Measurements from ENCODE around the gene SMPD3.

DNA sequence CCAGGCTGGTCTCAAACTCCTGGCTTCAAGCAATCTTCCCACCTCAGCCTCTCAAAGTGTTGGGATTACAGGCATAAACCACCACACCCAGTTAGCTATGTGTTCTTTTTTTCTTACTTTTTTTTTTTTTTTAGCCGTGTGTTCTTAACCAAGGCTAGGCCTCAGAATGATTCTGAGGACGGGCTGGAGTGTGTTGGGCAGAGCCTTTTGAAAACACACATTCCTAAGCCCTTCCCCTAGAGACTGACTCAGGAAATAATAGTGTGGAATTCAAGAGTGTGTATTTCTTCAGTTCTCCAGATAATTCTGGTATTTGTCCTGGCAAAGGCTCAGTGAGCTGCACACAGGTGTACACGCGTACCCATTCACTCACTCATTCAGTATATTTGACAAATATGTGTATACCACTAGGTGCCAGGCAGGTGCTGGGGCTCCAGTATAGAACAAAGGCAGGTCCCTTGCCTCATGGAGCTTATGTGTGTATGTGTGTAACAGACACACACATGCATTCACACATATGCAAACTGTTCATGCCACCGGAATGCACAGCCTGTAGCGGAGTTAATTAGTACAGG lies 19.4 kb upstream of the NFATC3 start:
- PRO-cap = no peak

GRCh38 chr16:68190779-68191252 lies 45.1 kb downstream of the ESRP2 start:
- PRO-cap = no peak

- PRO-cap = no peak
Measured at GRCh38 chr16:68214089-68214669, 21.7 kb downstream of the ESRP2 start.

DNA sequence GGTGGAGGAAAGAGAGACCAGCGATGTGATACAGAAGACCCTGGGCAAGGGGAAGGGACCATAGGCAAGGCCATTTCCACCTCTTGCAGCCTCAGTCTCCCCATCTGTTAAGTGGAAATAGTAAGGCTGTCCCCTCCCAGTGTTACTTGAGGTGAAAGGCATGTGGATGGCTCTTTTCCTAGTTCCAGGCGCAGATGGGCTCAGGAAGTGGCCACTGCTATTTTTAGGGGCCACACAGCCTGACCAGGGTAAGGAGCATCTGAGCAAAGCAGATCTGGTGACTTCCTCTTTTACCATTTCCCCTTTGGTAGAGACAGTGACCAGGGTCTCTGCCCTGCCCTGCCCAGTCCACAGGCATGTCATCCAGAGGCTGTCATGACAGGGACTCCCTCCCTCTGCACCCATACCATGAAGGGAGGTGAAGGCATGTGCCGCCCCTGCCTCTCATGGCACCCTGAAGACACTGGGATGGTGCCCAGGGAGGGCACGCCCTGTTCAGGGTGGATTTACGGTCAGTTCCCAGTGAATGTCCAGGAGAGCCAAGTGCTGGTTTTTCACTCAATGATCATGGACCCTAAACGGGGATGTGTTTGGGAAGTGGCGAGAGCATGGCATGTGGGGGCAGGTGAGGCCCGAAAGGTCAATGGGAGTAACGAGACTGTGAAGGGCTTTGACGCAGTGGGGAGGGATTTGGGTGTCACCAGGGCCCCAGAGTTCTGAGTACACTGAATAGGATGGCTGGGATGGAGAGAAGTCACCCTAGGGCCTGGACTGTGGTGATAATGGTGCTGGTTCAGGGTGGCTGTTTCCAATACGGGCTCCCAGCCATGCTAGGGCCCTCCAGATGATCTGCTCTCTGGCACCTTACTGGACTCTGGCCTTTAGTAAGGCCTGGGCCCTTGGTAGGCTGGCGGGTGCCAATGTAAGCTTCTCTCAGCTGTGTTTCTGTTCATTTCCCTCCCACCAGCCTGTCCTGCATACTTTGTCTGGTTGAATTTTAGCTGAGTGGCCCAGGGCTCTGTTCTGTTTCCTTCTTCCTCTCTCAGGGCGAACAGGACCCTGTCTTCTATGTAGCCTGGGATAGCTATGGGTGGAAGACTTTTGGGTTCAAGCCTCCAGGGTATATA lies 2.5 kb downstream of the PLA2G15 start:
- PRO-cap = no peak

DNA sequence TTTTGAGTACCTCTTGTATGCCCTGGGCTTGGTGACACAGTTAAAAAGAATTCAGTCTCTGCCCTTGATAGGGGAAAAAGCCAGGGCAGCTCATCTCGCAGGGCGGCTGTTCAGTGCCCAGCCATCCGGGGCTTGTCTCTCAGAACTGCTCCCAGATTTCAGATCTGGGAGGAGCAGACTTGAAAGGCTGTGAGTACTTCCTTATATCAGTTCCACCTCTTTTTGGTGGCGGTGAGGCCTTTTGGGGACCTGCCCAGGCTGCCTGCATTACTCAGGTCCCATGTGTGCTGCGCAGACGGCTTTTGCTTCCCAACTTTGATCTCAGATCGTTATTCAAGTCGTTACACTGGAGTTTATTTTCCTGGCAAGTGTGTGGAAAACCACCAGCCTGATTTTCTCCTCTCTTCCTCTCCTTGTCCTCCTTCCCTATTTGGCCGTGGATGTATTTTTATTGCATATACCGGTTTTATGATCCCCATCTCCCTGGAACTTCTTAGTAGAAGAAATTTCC lies 1.1 kb downstream of the SLC7A6 start:
- PRO-cap = no peak

DNA sequence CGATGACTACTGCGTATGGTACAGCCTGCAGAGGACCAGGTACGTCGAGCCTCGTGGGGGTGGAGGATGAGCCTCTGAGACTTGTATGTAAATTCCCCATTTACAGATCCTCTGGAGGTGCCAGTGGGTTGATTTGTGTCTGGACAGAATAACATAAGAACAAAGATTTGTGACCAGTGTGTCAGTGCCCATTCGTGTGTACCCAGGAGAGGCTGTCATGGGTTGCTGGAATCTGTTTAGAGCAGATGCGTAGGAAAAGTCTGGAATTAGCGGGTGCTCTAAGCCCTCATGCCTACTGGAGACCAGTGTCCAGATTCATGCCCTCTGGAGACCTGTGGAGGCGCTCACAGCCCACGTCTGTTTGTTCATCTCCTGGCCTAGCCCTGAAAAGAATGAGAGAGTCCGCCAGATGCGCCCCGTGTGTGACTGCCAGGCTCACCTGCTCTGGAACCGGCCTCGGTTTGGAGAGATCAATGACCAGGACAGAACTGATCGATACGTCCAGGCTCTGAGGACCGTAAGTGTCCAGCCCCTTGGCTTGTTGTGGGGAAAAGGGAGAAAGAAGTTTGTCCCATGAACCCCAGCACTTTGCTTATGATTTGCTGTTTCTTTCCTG lies 35.1 kb downstream of the PRMT7 start:
- PRO-cap = no peak

DNA sequence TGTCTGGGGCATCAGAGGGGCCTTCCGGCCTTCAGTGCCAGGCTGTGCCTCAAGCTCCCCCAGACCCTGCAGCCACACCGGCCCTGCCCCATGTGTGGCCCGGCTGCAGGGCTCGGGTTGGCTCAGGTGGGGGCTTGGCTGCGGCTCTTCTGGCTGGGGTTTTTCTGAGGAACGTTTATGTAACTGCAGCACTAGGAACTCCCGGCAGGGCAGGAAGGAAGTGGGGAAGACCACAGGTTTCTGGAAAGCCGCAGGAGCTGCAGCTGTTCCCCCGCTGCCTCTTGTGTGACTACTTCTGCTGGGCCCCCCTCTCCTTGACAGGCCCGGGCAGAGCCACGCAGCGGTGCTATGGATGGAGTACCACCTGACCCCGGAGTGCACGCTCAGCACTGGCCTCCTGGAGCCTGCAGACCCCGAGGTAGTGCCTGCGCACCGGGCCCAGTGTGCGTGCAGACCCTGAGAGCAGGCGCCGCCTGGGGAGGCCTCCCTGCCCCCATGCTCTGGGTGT lies 45.6 kb downstream of the PRMT7 start:
- PRO-cap = no peak

- PRO-cap = no peak
Measured at GRCh38 chr16:68357572-68358141, 46.8 kb downstream of the PRMT7 start.

DNA sequence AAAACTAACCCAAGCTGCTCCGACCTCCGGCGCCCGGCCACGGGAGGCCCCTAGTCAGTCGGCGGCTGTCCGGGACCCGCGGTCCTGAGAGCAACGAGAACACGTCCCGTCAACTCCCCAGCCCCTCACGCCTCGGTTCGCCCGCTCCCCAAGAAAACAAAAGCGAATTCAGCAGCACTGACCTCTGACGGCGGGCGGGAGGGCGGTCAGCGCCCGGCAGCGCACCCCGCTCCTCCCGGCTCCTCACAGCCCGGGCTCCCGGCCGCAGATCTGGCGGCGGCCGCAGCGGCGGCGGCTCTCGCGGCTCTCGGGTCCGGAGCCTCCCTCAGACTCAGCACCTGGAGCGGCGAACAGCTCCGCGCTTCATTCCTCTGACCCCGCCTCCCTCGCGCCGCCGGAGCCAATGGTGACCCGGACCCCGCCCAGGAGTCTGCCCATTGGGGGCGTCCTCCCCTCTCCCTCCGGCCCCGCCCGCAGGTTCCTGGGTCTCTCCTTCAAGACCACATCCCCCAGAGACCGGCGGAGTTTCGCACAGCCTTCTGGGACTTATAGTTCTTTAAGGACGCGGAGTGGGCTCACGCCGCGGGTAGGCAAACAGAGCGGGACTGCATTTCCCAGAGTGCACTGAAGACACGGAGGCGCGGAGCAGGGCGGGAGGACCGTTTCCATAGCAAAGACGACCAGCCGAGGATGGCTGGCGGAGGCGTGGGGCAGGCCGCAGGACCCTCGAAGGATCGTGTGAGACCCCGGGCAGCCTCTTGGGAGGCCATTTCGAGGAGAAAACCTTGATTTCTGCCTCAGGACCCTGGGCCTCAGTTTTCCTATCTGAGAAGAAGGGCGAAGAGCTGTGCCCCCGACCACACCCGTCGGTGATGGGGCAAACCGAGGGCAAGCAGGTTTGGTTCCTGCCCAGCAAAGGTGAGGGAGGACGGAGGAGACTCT lies at the start of gene SMPD3:
Gene SMPD3 (minus strand): TSS at position 338 of the 942 bp plus-strand sequence.
- PRO-cap = no peak

GRCh38 chr16:68470387-68471152 lies 22.3 kb upstream of the SMPD3 start:
- PRO-cap = bidirectional peak, plus-strand start at chr16:68470780, minus-strand start at chr16:68470758

GRCh38 chr16:68492253-68493170 lies 44.2 kb upstream of the SMPD3 start:
- PRO-cap = unidirectional peak, minus-strand start at chr16:68492659

DNA sequence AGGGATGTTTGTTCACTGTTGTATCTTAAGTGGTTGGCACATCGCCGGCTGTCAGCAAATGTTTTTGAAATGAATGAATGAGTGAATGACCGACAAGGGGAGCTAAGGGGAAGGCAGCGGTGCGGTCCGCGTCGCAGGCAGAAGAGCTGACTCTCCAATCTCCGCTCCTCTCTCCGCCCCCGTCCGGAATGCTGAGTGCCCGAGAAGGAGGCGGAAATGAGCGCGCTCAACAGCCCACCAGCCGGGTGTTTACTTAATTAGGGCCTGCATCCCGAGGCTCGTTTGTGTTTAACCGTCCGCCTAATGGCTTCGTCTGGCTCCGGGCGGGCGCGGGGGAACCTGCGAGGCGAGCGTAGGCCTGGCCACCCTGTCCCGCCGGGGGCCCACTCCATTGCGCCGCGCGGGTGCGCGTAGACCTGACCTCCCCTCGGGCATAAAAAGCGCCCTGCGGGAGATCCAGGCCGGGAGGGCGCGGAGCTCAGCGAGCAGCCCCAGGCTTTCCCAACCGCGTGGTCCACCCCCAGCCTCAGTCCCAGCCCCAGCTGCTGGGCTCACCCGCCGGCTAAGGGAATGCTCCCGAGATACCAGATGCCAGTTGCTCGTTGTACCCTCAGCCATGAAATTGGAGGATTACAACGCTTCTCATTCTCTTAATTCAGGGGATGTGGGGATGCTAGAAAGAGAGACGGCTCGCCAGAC lies 2.5 kb upstream of the CDH3 start:
- PRO-cap = no peak

DNA sequence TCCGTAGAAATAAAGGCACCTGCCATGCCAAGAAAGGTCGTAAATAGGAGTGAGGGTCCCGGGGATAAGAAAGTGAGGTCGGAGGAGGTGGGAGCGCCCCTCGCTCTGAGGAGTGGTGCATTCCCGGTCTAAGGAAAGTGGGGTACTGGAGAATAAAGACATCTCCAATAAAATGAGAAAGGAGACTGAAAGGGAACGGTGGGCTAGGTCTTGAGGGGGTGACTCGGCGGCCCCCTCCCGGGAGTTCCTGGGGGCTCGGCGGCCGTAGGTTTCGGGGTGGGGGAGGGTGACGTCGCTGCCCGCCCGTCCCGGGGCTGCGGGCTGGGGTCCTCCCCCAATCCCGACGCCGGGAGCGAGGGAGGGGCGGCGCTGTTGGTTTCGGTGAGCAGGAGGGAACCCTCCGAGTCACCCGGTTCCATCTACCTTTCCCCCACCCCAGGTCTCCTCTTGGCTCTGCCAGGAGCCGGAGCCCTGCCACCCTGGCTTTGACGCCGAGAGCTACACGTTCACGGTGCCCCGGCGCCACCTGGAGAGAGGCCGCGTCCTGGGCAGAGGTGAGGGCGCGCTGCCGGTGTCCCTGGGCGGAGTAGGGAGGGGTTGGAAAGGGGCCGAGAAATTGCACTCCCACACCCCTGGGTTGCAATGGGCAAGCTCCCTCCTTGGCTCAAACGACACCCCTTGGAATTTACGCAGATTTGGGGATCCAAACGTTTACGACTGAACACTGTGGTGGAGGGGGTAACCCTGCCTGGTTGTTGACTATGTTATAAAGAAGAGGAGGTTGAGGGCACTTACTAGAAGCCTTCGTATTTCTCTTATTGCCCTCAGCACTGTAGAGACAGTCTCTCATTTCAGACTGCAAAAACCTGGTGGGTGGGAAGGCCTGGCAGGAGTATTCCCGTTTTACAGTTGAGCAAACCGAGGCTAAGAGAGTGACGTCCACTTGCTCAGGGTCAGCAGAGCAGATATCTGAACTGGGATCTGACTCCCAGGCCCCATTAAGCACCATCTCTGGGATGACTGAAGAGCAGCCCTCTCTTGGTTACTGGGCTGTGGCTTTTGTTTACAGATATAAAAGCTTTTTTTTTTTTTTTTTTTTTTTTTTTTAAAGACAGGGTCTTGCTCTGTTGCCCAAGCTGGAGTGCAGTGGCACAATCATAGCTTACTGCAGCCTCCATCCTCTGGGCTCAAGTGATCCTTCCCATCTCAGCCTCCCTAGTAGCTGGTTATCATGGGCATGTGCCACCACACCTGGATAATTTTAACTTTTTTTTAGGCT lies 1.2 kb downstream of the CDH1 start:
- PRO-cap = no peak

DNA sequence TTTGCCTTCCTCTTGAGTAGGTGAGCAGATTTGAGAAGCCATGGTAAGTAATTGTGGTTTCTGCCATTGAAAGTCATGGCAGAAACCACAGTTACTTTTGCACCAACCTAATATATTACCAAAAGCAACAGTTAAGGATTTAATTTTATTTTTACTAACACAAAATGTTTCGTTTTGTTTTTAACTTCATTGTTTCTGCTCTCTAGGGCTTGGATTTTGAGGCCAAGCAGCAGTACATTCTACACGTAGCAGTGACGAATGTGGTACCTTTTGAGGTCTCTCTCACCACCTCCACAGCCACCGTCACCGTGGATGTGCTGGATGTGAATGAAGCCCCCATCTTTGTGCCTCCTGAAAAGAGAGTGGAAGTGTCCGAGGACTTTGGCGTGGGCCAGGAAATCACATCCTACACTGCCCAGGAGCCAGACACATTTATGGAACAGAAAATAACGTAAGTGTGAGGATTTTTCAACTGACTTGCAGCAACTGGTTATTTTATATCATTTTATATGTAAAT lies 28.0 kb upstream of the TANGO6 start:
- PRO-cap = no peak

DNA sequence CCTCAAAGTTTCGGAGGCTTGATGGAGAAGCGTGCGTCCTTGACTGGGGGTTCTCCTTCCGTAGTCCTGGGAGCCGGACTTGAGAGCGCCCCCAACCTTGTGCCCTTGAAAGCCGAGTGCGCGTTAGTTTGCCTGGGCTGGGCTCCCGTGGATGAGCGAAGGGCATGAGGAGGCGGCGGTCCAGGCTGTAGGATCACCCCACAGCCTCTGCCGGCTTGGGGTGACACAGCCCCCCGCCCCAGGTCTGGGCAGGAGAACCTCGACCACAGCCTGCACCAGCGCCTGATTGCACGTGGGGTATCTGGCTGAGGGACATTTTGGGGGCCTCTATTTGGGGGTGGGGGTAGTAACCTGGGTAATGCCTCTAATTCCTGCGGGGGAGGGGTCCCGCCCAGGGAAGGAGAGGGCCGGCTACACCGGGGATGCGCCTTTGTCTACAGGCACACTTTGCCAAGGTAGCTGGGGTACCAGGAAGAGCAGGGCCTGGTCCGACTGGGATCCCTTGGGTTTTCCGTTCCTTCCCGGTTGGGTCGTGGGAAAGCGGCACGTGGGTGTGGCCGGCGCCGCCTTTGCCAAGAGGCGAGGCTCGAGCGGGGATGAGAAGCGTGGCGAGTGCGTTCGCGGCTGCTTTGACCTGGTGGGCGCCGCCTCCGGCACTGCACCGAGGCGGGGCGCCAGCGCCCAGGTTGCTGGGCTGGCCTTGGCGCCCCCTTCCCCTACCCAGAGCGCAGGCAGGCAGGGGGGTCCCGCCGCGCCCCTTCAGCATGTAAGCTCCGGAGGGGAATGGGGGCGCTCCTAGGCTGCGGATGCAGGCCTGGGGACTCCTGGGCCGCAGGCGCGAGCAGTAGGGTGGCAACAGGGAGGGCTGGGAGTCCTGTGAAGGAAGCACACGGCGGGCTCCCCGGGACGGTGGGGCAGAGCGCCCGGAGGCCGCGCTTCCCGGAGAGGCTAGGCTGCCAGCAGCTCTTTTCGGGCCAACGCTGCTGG lies 1.8 kb downstream of the HAS3 start:
- PRO-cap = no peak

- PRO-cap = no peak
Measured at GRCh38 chr16:69173325-69173996, 13.5 kb upstream of the SNTB2 start.

DNA sequence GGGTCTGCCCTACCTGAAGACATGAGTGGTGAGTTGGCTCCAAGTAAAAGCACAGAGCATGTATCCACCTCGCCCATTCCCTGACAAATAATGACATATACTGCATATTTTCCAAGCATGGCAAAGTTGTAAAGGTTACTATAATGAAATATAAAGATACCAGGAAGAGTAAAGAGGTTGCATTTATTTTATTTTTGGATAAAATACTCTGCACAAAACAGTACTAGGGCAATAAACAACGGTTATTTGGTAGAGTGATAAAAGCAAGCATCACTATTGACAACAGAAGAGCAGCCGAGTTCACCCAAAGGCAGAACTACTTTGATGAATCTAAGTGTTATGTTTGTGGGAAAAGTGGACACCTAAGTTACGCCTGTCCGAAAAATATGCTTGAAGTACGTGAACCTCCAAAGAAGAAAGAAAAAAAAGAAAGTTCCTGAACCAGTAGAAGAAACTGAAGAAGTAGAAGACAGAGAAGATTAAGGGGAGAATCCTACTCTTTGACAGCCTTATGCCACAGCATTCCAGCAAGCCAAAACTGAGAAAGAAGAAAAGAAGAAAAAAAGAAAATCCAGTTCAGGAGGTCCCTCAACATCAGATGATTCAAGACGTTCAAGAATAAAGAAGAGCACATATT lies 46.8 kb upstream of the VPS4A start:
- PRO-cap = no peak

- PRO-cap = no peak
Measured at GRCh38 chr16:69316473-69317114, 5.4 kb downstream of the VPS4A start.

DNA sequence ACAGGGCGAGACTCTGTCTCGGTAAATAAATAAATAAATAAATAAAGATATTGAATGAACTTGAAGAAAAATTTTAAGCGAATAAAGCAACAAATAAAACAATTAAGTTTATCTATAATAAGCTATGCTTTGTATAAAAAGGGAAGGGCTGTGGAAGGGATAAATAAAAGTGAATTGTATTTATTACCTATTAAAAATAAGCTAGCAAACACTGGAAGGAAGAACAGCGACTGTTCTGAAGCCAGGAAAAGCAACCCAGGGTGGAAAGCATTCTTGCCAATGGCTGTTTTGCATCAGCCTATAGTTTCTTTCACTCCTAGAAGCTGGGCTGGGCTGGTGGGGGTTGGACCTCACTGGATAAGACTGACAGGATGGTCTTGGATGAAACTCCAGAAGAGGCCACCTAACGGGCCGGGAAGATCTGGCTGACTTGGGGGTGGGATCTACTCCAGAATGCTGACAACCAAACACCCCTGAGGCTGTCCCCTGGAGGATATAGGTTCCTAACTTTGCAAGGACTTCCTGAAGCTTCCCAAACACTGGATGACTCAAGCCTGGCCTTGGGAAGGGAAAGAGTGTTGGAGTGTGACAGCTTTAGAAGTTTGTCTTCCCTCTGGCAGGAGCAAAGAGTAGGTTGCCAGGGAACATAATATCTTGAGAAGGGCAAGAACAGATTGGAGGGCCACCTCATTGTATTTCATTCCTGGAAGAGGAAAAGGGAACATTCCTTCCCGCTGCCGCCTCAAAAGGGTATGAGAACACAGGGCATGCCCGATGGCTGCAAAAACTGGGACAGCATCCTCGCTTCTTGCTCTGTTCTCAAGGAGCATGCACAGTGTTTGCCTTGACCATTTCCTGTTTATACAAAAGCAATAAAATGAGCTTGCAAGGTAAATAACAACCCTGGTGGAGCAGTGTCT lies 6.9 kb upstream of the CYB5B start:
- PRO-cap = no peak

GRCh38 chr16:69613340-69613851 lies 47.6 kb downstream of the NFAT5 start:
- PRO-cap = no peak

Data from NALM6 (cell line).